Spinal cord (tissue), 3 donors: ENCODE measurements around the genes ACSL5 and HABP2.

DNA sequence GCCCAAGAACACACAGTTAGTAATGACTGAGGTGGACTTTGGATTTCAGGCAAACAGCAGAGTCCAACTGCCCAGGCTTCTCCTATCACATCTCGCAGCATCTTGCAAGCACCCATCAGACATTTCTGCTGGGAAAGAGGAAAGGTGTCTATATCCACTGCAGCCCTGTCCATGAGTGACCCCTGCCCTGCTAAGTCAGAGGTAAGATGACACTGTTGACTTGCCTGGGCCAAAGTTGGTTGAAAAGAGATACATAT, 2.6 kb upstream of the TECTB start:
- PRO-cap = no peak
- RAMPAGE, long total RNA = no peak

DNA sequence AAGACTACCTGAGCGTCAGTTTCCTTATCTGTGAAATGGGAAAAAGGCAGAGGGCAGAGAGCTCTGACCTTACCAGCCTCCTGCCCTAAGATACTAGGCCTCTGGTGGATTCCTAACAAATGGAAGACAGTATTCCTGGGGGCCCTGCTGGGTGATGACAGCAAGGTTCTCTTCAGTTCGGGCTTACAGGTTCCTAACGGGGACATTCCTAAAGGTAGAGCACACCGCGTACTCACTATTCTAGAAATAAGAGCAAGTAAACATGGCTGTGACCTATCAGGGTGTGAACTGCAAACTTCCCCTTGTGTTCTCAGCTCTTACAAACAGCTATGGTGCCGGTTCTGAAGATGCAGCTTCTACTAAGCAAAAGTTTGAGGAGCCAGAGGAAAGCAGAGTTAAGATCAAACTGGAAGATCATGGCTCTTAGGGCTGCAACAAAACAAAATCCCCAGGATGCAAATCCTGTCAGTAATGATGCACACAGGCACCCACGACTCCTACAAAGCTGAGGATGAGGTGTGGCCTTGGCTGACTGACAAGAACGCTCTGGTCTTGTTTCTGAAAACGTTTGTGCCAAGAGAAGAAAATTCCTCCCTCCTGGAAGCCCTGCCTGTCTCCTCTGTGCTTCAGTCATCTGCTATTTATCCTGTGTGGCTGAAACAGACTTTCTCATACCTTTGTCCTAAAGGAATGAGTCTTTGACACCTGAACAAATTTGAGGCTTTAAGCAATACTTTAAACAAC, 13.2 kb upstream of the ACSL5 start:
- PRO-cap = no peak
- RAMPAGE, long total RNA = no peak

DNA sequence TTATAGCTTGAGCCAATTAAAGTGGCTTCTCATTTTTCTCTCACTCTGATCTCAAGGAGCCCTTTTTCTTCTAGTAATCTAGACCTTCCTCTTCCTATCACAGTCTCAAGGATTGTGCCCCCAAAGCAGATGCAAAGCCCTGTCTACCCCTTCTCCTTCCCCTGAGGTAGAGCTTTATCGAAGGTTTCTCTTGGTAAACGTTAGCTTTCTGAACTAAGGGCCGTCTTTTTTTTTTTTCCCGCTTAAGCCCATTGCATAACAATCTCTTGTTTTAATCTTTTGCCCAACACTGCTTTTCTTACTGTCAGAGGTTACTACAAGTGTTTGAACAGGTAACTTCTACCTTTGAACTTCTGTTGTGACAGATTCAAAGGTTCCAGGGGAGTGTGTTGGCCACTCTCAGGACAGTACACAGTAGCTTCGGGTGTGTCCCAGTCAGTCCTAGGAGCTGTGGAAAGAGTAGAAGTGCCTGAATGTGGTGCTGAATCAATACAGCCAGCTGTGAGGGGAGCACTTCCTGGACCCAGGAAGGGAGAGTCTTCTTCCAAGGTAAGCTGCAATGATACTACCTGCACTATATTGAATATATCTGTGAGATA, at the start of gene ACSL5:
TSS of gene ACSL5 (plus strand) at position 396 of the 599 bp plus-strand sequence.
- PRO-cap = no peak
- RAMPAGE, long total RNA = no peak

GRCh38 chr10:112392927-112393140, 18.9 kb downstream of the ACSL5 start:
- PRO-cap = no peak
- RAMPAGE, long total RNA = no peak

- PRO-cap = no peak
- RAMPAGE, long total RNA = no peak
Measured at GRCh38 chr10:112652359-112652707, 205.3 kb downstream of the VTI1A start.

DNA sequence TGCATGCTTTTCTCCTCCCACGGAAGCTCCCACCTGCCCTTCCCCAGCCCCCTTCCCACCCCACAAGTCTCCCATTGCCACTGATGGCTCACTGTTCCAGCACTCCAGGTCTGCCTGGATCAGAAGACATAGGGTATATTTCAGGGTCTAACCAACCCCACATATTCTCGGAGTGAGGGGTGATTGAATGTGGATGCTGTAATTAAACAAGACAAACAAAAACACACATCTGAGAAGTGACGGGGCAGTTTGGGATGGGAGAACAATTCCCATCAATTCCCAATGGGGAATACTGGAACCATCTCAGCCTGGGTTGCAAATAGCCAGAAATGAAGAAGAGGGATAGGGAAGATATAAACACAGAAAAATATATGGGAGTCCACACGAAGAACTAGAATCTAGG, 190.3 kb upstream of the TCF7L2 start:
- PRO-cap = no peak
- RAMPAGE, long total RNA = no peak

DNA sequence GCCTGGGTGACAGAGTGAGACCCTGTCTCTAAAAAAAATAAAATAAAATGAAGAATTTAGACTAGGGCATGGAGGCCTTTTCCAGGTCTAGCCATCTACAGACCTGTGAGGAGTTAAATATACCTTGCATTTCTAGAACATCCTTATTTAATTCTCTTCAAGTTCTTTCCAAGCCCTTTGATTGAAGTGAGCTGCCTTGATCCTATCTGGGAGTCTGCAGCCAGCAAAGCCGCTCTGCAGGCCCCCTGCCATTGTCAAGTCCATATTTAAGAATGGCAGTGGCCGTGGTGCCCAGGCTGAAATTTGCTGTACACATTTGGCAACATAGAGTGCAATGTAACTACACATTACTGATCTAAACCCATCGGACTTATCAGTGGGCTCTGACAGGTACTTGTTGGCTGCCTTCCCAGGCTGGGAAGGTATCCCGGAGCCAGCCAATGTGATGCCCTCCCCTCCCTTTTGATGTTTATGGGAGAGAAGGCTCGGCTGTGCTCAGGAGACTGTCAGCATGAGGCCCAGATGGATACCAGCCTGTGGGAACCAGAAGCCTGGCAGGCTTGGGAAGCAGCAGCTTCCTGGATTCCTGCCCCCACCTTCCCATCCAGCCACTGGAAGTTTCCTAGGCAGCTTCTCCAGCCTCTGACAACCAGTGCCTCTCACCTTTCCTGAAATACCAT, 146.2 kb upstream of the TCF7L2 start:
- PRO-cap = no peak
- RAMPAGE, long total RNA = no peak

- PRO-cap = no peak
- RAMPAGE, long total RNA = no peak
Measured at GRCh38 chr10:112839792-112840479, 110.1 kb upstream of the TCF7L2 start.

- PRO-cap = no peak
- RAMPAGE, long total RNA = no peak
Measured at GRCh38 chr10:112912345-112913112, 37.5 kb upstream of the TCF7L2 start.

- PRO-cap = no peak
- RAMPAGE, long total RNA = no peak
Measured at GRCh38 chr10:112955640-112956820, 6.0 kb downstream of the TCF7L2 start.

DNA sequence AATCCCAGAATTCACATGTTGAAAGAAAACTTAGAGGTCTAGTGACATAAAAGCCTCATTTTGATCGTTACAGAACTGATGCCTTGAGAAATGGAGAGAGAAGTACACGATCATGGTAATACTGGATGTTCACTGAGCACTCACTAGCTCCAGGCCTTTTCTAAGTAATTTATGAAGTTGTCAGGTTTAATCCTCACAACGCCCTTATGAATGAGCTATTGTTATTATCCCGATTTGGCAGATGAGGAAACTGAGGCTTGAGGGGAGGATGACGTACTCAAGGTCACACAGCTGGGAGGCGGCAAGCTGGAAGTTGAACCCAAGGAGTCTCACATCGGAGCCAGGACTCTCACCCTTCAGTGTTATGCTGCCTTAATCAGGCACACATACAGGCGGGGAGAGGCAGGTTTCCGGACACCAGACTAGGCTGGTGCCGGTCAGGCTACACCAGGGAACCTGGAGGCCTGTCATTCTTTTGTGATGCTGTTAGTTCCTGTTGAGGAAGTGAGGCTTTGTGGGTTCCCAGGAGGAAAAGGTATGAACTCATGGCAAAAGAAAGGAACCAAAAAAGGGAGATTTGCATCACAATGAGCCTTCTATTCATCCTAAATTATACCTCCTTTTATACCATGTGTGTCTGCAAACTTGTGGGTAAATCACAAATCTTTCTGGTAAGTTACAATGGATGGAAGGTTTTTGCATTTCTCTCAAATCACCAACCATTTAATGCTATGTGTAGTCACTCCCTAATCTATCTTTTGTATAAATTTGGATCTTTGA, 103.7 kb downstream of the TCF7L2 start:
- PRO-cap = no peak
- RAMPAGE, long total RNA = no peak

DNA sequence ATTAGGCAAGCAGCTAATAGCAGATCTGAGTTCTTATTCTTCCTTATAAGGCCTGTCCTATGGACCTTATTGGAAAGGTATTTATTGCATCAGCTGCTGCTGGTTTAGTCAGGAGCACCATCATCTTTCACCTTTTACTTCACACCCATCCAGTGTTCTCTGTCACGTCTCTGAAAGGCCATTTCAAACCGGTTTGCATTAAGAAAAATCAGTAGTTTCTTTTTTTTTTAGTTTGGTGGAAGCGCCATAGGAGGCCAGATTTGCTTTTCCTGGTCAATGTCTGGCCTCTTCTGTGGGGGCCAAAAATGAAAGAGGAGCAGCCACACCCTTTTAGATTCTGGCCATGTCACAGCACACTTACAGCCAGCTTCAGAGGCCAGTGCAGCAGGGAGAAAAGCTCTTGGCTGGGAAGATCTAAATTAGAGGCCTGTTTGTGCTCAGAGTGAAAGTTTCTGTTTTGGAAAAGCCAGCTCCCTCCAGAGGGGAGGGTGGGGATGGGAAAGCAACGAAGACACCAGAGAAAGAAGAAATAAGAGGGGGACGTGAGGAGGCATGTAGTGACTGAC, 146.4 kb downstream of the TCF7L2 start:
- PRO-cap = no peak
- RAMPAGE, long total RNA = no peak

- PRO-cap = no peak
- RAMPAGE, long total RNA = no peak
Measured at GRCh38 chr10:113112416-113113249, 162.6 kb downstream of the TCF7L2 start.

DNA sequence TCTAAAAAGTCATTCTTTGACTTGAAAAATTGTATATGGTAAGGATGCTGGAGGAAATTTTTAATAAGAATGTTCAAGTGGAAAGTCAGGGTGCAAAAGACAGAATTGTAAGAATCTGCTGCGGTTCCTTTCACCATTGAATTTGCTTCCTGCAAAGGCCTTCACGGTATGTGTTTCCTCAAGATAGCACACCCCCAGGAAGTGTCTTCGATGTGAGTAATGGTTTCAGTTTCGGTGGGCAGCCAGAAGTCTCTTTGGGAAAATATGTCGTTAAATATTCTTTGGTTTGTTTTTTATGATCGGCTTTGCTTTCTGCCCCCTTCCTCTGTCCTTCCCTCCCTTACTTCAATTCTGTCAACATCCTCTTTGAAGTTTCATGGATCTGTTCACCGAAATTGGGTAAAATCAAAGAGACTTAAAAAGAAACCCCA, 171.0 kb upstream of the HABP2 start:
- PRO-cap = no peak
- RAMPAGE, long total RNA = no peak

DNA sequence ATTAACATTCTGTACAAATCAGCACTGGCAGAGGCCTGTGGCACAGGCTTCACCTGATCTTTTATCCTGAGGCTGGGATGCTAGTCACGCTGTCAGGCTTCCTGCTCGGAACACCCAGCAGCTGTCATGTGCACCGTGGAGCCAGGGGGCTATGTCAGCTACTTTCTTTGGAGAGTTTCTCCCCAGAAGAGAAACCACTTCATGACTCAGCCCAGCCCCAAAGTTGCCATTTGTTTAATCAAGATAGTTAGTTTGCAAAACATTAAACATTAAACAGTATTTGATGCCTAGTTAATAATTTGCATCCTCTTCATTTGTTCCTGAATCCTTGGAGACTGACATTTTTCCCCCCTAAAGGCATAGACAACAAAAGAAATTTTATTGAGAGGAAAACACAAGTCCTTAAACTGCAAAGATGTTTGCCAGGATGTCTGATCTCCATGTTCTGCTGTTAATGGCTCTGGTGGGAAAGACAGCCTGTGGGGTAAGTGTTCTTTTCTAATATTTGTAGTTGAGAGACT, at the start of gene HABP2:
TSS of gene HABP2 (plus strand) at position 347 of the 521 bp plus-strand sequence.
- PRO-cap = no peak
- RAMPAGE, long total RNA = no peak

DNA sequence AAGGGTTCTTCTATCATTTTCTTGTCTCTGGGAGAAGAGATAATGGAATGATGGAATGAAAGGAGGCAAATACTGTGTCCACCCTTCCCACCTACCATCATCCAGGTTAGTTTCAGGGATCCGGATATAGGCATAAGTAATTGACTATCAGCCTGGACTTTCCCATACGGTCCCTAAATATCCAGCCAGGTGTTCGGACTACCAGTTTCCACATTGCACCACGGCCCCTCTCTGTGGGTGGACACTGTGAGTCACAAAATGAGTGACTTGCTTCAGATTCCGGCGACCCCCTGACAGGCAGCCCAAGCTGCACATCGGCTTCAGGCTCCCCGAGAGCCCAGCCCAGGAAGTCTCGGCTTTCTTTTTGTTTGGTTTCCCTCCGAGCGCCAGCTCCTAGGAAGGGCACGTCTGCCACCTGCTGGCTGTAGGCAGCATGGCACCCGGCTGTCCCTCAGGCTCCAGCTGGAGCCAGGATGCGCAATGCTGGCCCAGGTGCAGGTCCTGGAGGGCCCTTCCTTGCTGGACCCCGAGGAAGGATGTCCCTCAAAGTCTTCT, 10.5 kb downstream of the HABP2 start:
- PRO-cap = no peak
- RAMPAGE, long total RNA = no peak

GRCh38 chr10:113927615-113928013, 73.2 kb downstream of the NHLRC2 start:
- PRO-cap = no peak
- RAMPAGE, long total RNA = no peak

- PRO-cap = no peak
- RAMPAGE, long total RNA = no peak
Measured at GRCh38 chr10:113959325-113959875, 84.3 kb upstream of the ADRB1 start.

GRCh38 chr10:114001624-114001898, 42.1 kb upstream of the ADRB1 start:
- PRO-cap = no peak
- RAMPAGE, long total RNA = no peak

- PRO-cap = no peak
- RAMPAGE, long total RNA = no peak
Measured at GRCh38 chr10:114046106-114046804, 2.6 kb downstream of the ADRB1 start.